Upper lobe of left lung (tissue), 5 donors: ENCODE results near the gene NUTM2F.

GRCh38 chr9:92482132-92482644, 53.6 kb downstream of the ECM2 start:
- PRO-cap, 2 experiments = peak in 1 of 2 experiments; most common minus-strand start chr9:92482472 (in 1)
- RAMPAGE, long total RNA, 4 experiments = start-site peak on the minus strand in 1 of 4 experiments, at chr9:92482495-92482507 at its widest, 47 reads per replicate

- PRO-cap, 2 experiments = no peak in any of the 2 experiments
- RAMPAGE, long total RNA, 4 experiments = no peak in any of the 4 experiments
These were observed 51.4 kb downstream of the IPPK start for GRCh38 chr9:92618373-92619183.

DNA sequence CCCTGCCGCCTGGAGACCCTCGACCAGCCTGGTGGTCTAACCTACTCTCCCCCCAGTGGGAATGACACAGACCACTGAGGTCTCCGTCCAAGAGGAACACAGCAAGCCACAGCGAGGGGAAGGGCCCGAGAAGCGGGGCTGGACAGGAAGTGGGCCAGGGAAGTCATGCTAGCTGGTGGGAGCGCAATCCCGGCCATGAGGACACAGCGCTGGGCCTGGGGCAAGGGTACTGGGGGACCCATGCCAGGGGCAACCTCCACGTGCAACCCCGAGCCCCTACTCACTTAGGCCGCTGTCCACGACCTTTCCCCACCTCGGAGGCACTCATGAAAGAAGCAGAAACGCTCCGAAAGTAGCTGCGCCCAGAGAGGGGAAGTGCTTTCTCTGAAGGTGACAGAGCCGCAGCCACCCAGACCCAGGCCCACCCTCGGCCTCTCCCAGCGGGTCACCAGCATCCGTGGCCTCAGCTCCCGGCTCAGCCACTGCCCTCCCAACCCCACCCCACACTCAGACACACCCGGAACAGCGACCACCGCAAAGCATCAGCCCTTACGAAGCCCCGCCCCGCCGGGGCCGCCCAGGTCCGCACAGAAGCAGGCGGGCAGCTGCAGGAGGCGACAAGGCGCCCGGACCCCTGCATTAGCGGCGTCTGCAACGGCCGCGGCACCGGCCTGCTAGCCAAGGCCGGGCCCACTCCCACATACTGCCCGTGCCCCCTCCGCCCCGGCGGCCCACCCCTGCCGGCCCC, 799 bp downstream of the BICD2 start:
- PRO-cap, 2 experiments = peak in 1 of 2 experiments; most common plus-strand start position 588 of the sequence (in 1); most common minus-strand start position 484 of the sequence (in 1)
- RAMPAGE, long total RNA, 4 experiments = no peak in any of the 4 experiments

DNA sequence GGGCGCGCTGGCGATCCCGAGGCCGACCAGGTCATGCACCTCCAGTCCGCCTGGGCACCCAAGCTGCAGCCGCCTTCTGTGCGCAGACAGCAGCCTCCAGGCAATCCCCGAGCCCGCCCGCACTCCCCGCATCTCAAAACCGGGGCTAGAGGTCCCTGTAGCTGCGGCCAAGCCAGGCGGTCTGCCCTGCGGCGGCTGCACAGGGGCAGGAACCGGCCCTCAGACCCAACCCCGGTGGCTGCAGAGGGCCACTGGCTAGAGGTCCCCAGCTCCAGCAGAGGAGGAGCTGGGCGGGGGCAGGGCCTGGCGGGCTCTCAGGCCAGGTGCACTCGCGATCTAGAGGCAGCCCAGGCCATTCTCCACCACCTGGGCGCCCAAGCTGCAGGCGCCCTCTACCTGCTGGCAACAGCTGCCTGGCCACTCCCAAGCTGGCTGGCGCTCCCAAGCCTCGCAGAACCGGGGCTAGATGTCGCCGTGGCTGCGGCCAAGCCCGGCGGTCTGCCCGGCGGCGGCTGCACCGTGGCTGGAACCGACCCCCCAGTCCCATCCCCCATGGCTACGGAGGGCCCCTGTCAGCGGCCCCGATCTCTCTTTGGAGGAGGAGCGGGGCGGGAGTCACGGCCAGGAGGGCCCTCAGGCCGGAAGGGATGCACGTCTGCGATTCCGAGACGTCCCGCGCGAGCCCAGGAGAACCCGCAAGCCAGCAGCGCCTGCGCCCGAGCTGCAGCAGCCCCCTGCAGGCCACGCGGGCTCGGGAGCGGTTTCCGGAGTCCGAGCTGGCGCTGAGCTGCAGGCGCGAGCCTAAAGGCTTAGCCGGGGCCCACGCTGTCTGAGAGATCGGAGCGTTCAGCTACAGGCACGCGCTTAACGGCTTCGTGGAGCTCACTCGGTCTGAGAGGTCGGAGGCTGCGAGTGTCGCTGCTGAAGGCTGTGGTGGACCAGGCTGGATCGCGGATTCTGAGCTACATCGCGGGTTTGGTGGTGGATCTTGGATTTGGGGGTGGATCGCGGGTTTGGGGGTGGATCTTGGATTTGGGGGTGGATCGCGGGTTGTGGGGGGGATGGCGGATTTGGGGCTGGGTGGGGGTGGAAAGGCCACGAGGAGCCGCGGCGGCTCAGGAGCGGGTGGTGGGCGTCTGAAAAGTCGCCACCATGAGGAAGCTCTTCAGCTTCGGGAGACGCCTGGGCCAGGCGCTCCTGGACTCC, 44.3 kb upstream of the BICD2 start:
- PRO-cap, 2 experiments = no peak in any of the 2 experiments
- RAMPAGE, long total RNA, 4 experiments = no peak in any of the 4 experiments

- PRO-cap, 2 experiments = no peak in any of the 2 experiments
- RAMPAGE, long total RNA, 4 experiments = no peak in any of the 4 experiments
These were observed 15.7 kb downstream of the CARD19 start for GRCh38 chr9:93111706-93112116.

DNA sequence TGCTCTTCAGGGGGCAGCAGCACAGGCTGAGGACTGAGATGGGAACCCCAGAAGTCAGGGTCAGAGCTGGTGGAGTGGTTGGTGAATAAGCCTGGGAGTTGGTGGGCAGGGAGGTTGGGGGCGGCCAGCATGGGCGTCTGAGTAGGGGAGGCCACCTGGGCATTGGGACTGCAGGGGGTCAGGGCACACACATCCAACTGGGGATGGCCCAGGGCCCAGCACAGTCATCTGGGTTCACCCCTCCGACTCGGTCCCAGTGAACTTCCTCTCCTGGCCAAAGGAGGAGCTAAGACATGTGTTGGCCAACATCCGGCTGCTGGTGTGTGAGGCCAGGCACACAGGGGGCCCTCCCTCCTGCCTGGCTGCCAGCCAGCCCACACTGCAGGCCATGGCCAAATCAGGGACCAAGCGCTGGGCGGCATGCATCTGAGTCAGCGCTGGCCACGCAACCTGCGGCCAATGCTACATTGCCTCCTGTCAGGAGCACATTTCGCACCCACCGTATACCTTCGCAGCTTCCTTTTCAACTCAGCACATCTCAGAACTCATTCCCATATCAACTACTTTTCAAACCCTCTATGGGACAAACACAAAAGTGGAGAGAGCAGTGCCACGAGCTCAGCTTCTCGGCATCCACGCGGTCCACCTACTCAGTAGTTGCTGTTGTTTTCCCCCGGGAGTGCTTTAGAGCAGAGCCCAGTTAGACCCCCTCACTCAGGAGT, 14.1 kb downstream of the NINJ1 start:
- PRO-cap, 2 experiments = no peak in any of the 2 experiments
- RAMPAGE, long total RNA, 4 experiments = no peak in any of the 4 experiments

- PRO-cap, 2 experiments = no peak in any of the 2 experiments
- RAMPAGE, long total RNA, 4 experiments = no peak in any of the 4 experiments
These were observed 113.7 kb downstream of the WNK2 start for GRCh38 chr9:93297551-93298107.

DNA sequence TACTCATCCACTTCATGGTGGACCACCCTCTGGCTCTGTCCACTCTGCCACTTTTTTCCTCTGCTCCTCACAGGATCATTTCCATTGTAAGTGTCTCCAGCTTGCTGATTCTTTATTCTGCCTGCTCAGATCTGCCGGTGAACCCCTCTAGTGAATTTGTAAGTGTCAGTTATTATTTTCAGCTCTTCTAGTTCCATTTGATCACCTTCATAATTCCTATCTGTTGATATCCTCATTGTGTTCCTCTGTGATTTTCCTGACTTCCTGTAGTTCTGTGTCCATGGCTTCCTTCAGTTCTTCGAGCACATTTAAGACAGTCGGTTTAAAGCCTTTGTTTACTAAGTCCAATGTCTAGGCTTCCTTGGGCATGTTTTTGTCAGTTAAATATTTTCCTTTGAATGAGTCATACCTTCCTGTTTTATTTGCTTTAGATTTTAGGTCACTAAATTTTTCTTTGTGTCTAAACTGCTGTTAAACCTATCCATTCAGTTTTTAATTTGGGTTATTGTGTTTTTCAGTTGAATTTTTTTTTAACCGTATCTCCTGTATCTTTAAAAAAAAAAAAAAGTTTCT, 129.0 kb downstream of the WNK2 start:
- PRO-cap, 2 experiments = no peak in any of the 2 experiments
- RAMPAGE, long total RNA, 4 experiments = no peak in any of the 4 experiments

- PRO-cap, 2 experiments = no peak in any of the 2 experiments
- RAMPAGE, long total RNA, 4 experiments = no peak in any of the 4 experiments
These were observed 7.2 kb upstream of the FAM120A start for GRCh38 chr9:93444276-93444712.

GRCh38 chr9:93446704-93447152, 4.8 kb upstream of the FAM120A start:
- PRO-cap, 2 experiments = no peak in any of the 2 experiments
- RAMPAGE, long total RNA, 4 experiments = no peak in any of the 4 experiments

GRCh38 chr9:93523136-93523392, 53.3 kb upstream of the PHF2 start:
- PRO-cap, 2 experiments = no peak in any of the 2 experiments
- RAMPAGE, long total RNA, 4 experiments = no peak in any of the 4 experiments

GRCh38 chr9:93529144-93529723, 47.1 kb upstream of the PHF2 start:
- PRO-cap, 2 experiments = no peak in any of the 2 experiments
- RAMPAGE, long total RNA, 4 experiments = no peak in any of the 4 experiments

GRCh38 chr9:93549558-93550041, 26.8 kb upstream of the PHF2 start:
- PRO-cap, 2 experiments = no peak in any of the 2 experiments
- RAMPAGE, long total RNA, 4 experiments = no peak in any of the 4 experiments

GRCh38 chr9:93574514-93575160, 1.7 kb upstream of the PHF2 start:
- PRO-cap, 2 experiments = peak in 1 of 2 experiments; most common plus-strand start chr9:93575033 (in 1)
- RAMPAGE, long total RNA, 4 experiments = no peak in any of the 4 experiments

GRCh38 chr9:93575161-93575672, 1.2 kb upstream of the PHF2 start:
- PRO-cap, 2 experiments = peak in 1 of 2 experiments; most common plus-strand start chr9:93575531 (in 1)
- RAMPAGE, long total RNA, 4 experiments = no peak in any of the 4 experiments

DNA sequence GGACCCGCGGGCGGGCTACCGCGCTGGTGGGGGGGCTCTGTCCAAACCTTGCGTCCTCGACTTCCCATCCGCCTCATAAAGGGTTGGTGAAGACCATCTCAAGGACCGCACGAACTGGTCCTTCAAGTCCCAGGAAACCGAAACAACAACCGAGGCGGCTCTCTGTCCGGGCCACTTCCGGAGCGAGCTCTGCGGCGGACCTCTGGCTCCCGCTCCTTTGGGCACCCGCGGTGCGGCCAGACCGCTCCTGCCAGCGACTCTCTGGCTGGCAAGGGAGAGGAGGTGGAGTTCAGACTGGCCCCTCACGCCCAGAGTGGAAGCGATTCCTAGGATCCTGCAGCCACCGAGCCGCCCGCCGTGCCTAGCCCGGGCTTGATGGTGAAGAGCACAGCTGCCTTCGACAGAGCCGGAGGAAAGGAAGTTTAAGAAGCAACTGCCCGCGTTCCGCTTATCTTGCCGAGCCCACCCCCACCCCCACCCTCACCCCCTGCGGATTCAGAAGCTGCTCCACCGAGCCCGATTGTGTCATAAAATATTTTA, 4.0 kb downstream of the BARX1 start:
- PRO-cap, 2 experiments = no peak in any of the 2 experiments
- RAMPAGE, long total RNA, 4 experiments = no peak in any of the 4 experiments

DNA sequence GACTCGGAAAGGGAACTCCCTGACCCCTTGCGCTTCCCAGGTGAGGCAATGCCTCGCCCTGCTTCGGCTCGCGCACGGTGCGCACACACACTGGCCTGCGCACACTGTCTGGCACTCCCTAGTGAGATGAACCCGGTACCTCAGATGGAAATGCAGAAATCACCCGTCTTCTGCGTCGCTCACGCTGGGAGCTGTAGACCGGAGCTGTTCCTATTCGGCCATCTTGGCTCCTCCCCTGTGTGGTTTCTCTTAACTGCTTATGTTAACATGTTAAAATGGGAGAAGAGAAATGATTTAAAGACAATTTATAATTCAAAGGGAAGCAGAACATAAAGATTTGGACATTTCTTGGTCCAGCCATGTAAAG, 35.0 kb downstream of the PTPDC1 start:
- PRO-cap, 2 experiments = no peak in any of the 2 experiments
- RAMPAGE, long total RNA, 4 experiments = no peak in any of the 4 experiments

DNA sequence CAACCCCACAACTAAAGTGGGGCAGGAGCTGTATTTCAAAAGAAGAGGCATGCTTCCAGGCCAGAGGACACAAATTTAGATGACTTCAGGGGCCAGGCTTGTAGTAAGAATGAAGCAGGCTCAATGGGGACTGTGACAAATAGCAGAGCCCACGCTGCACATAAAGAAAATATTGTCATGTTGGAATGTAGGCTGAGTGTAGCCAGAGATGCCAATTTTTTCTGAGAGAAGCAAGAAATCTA, 75.0 kb downstream of the PTPDC1 start:
- PRO-cap, 2 experiments = no peak in any of the 2 experiments
- RAMPAGE, long total RNA, 4 experiments = no peak in any of the 4 experiments

- PRO-cap, 2 experiments = no peak in any of the 2 experiments
- RAMPAGE, long total RNA, 4 experiments = no peak in any of the 4 experiments
These were observed at the start of gene NUTM2F for GRCh38 chr9:94328495-94329046. Gene NUTM2F, minus strand, starts transcription at chr9:94328644.

GRCh38 chr9:94440728-94441461, 66.5 kb downstream of the MFSD14B start:
- PRO-cap, 2 experiments = no peak in any of the 2 experiments
- RAMPAGE, long total RNA, 4 experiments = start-site peak on the plus strand in 2 of 4 experiments, at chr9:94441064-94441284 at its widest, 7 to 16 reads per replicate